Metastatic Breast Carcinoma in the Brain (tissue), 10 donors: ENCODE measurements around a stretch of chr9.

- PRO-cap, 10 experiments: no peak in any of the 10 experiments
Observed at GRCh38 chr9:129839724-129840490, 4.6 kb downstream of the USP20 start.

GRCh38 chr9:129886547-129886822, 51.2 kb downstream of the USP20 start:
- PRO-cap, 10 experiments: no peak in any of the 10 experiments

DNA sequence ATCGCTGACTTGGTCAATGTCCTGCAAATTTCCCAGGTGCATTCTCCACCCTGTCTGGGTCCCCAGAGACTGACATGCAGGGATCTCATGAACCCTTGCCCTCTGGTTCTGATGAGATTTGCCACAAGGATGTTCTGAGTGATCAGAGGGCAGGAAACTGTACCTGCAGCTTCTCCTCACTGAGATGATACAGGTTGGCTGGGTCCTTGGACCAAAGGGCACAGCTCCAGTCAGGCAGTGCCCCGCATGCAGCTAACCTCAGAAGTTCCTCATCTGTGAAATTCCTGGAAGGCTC, 81.1 kb downstream of the FNBP1 start:
- PRO-cap, 10 experiments: no peak in any of the 10 experiments

GRCh38 chr9:130045387-130045843, 2.4 kb upstream of the FNBP1 start:
- PRO-cap, 10 experiments: peak in 1 of 10 experiments; most common minus-strand start chr9:130045471 (in 1)

DNA sequence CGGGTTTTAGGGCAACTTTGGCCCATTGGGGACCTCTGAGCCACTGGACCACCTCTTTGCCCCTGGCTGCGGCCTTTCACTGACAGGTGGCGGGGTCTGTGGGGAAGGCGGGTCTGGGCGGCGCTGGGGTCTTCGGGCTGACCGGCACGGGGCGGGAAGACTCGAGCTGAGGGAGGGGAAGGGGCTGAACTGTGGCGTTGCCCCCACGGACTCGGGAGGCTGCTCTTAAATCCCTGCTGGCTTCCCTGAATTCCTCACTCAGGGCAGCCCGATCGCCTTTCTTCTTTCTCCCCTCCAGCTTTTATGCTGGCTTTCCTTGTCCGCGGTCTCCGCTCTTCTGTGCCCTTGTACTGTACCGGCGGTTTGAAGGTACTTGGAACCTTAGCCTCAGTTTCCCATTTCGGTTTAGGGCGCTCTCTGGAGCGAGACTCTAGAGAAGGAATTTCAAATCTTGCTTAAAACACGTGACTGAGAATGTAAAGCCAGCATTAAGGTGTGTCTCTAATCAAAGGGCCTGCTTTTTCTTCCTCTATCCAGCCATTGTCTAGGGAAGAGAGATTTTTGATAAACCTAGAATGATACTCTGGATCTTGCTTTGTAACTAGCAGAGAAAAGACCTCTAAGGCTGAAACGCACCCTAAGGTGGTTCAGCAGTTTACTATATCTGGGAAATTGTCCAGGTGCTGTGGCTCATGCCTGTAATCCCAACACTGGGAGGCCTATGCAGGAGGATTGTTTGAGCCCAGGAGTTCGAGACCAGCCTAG, 599 bp downstream of the GPR107 start:
- PRO-cap, 10 experiments: peak in 6 of 10 experiments; most common minus-strand start position 339 of the sequence (in 3)

GRCh38 chr9:130193307-130193977, 21.2 kb downstream of the NCS1 start:
- PRO-cap, 10 experiments: no peak in any of the 10 experiments

DNA sequence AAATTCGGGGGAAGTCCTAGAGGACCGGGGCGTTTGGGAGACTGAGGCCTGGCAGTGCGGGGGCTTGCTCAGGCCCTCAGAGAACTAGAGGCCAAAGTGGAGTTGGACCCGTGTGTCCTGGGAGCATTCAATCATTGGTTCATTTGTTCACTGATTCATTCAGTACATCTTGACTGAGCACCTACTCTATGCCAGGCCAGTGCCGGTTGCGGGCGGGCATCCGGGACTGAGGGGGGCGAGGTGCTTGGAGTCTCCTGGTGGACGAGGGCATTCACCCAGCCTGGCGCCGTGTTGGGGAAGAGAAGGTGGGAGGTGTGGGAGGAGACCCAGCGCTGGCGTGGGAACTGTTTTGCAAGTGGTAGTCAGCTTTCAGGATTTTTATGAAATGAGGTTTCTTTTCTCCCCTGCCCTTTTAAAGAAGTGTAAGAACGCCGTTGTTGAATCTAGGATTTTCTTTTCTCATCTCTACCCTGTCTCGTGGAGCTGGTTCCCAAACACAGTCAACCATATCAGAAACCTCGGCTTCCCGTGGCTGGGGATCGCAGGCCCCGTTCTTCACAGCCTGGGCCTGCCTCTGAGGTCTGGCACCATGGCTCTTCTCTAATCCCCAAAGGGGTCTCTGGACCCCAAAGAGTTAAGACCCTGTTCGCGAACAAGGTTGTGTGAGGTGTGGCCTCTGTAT, 37.3 kb downstream of the NCS1 start:
- PRO-cap, 10 experiments: no peak in any of the 10 experiments

- PRO-cap, 10 experiments: no peak in any of the 10 experiments
Observed at GRCh38 chr9:130214382-130214914, 42.2 kb downstream of the NCS1 start.

- PRO-cap, 10 experiments: no peak in any of the 10 experiments
Observed at GRCh38 chr9:130215524-130216044, 43.4 kb downstream of the NCS1 start.

- PRO-cap, 10 experiments: no peak in any of the 10 experiments
Observed at GRCh38 chr9:130261279-130261843, 4.2 kb upstream of the HMCN2 start.

DNA sequence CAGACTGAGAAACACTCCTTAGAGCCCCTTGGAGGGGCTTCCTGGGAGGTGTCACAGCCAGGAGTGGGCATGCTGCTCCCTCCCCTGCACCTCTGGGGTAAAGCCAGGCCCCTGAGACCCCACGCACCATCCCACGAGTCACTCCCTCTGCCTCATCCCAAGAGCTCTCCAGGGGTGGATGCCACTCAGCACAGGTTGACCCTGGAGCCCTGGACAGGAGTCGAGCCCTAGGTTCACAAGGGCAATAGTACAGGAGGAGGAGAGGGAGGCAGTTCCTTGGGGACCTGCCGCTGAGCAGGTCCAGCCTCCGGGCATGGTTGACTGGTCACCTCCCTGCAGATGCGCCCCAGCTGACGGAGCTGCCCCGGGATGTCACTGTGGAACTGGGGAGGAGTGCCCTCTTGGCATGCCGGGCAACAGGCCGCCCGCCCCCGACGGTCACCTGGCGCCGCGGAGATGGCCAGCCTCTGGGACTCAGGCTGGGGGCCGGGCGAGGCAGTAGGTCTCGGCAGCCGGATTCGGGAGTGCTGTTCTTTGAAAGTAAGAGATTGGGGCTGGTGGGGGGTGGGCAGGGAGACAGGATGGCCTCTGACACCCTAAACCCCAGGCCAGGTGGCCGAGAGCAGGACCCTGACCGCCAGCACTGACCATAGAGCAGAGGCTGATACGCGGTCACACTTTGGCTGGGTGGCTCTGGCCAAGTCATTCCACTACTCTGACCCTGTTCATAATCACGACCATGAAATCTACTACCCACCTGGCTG, 53.8 kb downstream of the HMCN2 start:
- PRO-cap, 10 experiments: no peak in any of the 10 experiments

DNA sequence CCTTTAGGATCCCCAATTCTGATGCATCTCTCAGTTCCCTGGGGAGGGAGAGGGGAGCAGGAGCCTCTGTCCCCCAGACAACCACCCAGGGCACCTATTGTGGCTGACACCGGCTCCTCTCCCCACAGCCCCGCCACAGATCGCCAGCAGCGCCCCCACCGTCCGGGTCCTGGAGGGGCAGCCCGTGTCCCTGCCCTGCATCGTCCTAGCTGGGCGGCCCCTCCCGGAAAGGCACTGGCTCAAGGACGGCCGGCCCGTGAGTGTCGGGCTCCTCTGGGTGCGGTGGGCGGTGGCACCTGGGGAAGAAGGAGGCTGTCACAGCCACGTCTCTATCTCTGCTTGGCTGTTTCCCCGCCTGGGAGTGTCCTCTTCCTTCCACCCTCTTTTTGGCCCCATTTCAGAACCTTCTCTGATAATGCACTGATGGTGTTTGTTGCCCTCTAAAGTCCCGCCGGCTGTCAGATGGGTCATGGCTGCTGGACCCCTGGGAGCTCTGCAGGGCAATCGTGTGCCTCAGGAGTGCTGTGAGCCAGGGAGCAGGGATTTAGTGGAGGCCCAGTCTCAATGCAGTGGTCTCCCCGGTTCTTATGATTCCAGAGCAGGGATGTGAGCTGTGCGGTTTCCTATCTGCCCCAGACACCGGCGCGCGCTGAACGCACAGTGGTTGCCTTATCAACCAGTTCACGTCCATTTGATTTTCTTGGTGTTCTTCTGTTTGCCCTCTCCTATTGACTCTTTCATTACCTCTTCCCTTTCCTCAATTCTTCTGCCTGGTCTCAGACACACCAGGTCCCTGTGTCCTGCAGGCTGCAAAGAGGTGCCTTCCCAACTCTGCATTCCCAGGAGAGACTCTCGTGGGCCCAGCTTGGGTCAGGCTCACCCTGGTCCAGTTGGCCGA, 55.3 kb downstream of the HMCN2 start:
- PRO-cap, 10 experiments: peak in 1 of 10 experiments; most common minus-strand start position 265 of the sequence (in 1)

- PRO-cap, 10 experiments: no peak in any of the 10 experiments
Observed at GRCh38 chr9:130442916-130443432, 1.8 kb upstream of the ASS1 start.

GRCh38 chr9:130444091-130444464, 683 bp upstream of the ASS1 start:
- PRO-cap, 10 experiments: no peak in any of the 10 experiments

DNA sequence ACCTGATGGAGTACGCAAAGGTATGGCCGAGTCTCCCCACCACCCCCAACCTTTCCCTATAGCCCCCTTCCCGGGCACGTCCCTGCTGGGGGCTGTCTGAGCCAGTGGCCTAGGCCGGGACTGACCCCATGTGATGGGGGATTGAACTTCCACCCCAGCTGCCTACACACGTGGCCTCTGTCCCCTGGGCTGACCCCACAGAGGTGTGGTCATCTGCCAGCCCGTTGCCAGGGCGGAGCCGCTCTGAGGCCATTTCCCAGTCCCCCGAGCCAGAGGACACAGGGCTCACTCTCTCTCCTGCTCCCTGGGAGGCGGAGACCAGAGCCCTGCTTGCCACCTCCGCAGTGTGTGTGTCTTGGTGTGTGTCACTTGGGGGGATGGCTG, 22.0 kb downstream of the ASS1 start:
- PRO-cap, 10 experiments: no peak in any of the 10 experiments

DNA sequence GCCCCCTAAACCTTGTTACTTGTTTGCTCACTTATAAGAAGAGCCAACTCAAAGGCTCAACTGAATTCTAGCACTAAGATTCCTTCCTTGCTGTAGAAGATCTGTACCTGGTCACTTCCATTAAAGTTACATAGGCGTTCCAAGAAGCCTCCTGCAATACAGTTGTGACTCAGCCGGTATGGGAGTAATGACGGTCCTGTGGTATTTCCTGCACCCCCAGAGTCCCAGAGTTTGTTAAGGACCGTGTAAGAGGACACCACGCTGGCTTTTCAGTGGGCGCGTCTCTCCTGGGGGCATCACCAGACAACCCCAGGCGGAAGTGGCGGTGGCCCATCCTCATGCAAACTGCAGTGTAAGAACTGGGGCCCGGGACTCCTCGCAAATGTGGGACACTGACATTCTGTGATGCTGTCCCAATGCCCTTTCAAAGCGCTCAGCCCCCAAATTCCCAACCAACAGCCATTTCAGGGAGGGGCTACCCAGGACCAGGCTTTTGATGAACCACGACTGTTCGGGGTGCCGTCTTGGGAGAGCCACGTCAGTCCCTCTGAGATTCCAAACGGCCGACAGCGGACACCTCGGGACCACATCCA, 542 bp upstream of the FUBP3 start:
- PRO-cap, 10 experiments: peak in 1 of 10 experiments; most common plus-strand start position 156 of the sequence (in 1)

- PRO-cap, 10 experiments: no peak in any of the 10 experiments
Observed at GRCh38 chr9:130598226-130598756, 18.9 kb downstream of the FUBP3 start.

DNA sequence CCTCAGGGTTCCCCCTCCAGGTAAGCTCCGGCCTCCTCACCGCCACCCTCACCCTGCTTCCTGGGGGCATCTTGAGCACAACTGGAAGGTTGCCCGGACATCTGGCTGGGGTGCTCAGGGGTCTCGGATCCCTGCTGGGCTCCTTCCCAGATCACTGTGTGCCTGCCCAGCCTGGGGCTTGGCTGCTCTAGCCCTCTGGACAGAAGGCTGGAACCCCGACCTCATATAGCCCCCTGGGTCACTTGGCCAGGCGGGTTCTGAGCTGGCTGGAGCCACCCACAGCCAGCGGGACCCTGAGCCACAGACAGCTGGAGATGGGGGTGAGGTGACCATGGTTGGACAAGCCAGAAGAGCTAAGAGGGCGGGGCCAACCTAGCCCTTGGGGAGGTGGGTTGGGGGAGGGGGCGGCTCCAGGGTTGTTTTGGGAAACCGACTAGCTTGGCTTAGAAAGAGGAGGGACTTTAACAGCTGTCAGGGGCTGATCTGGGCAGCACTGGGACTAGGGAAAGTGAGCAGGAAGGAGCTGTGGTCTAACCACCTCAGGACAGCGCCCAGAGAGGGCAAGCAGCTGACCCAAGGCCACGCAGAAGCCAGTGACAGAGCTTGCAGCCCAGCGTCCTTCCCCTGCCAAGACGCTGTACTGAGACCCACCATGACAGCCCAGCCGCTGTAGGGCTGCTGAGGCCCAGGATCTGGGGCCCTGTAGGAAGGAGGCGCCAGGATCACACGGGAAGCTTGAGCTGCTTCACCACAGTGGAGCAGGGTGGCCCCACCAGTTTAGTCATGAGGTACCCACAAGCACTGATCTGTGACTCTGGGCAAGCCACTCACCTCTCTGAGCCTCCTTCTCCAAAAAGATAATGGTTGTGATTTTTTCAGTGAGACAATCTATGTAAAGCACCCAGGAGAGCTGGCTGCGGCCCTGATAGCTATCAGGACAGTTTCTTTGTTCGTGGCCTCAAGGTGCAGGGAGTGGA, 2.2 kb downstream of the AIF1L start:
- PRO-cap, 10 experiments: no peak in any of the 10 experiments

GRCh38 chr9:131140759-131141722, 15.7 kb downstream of the NUP214 start:
- PRO-cap, 10 experiments: no peak in any of the 10 experiments

DNA sequence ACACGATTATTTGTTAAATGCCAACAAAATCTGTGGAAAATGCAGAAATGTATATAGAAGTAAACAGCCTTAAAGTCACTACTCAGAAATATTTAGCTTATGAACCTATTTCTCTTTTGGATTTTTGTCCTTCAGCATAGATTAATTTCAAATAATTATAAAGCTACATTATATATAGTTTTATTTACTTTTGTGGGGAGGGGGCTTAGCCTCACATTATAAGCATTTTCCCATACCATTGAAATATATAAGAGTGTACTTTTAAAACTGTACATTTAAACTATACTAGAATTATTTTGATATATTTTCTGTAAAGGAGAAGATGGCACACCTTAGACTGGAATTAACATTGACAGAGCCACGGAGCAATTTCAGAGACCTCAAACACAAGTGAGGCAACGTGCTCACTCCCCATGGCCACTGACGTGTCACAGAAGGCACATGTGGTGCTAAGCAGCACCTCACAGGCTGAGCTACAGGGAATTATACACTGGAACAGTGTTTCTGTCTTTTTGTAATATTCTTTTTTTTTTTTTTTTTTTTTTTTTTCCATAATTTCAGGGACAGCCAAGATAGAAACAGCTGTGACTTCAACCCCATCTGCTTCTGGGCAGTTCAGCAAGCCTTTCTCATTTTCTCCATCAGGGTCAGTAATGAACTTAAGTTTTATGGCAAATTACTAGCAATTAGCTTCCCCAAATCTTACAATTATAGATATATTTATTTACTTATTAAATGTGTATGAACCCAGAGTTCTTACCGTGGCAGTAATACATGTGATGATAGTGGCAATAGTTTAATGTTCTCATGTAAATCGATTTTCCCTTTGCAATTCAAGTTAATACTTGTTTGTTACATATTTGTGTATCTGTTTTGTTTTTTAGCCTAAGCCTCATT, 66.5 kb downstream of the NUP214 start:
- PRO-cap, 10 experiments: no peak in any of the 10 experiments